Tibial artery (tissue), 1 donor: ENCODE measurements around a stretch of chr10.

DNA sequence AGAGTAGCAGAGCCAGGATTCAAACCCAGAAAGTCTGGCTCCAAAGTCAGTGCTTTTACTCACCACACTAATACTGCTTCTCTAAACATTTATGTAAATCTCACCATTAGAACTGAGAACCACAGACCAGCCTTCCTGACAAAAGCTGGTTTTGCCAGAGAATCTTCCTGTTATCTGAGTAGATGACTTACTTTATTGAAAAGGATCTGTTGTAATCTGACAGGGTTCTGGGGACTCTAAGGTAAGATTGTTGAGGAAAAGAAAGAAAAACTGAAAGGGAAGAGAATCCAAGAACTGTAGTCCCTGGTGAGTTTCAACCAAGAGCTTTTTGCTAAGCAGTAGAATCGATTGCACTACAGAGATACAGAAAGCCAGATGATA is 153.5 kb upstream of the KAT6B start:
- PRO-cap, result no peak

- PRO-cap, result no peak
Measured at GRCh38 chr10:74865729-74866295, 39.4 kb downstream of the KAT6B start.

- PRO-cap, result no peak
Measured at GRCh38 chr10:74900114-74900959, 73.9 kb downstream of the KAT6B start.

DNA sequence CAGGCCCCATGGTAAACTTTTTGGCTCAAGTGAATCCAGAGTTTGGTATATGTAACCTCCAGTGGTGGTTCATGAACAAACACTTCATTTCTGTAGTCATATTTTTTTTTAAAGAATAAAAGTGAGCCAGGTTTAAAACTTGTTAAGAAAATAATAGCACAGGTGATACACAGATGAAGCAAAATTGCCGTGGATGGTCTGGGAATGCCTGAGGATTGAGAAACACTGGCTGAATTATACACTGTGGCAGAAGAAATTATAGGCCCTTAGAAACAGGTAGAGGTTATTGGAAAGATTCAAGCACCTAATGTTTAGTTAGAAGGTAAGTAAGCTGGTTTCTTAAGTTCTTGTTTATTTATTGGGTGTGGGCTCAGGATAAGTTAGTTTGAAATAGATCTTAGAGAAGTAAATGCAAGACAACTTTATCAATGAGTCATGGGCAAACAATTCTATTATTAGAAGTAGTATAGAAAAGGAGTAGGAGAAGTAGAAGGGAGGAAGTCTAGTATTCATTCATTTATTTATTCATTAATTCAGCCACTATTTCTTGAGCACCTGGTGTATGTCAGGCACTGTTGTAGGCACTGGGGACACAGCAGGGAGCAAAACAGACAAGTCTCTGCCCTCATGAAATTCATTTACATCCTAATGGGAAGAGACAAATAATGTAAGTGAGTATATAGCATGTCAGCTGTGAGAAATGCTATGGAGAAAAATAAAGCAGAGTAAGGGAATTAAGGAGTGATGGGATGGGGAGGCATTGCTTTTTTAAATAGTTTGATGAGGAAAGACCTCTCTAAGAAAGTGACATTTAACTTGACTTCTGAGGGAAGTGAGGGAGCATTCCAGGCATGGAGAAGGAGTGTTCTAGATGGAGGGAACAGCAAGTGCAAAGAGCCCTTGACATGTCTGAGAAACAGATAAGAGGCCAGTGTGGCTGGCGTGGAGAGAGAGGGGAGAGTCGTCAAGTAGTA is 96.6 kb downstream of the KAT6B start:
- PRO-cap, result no peak

DNA sequence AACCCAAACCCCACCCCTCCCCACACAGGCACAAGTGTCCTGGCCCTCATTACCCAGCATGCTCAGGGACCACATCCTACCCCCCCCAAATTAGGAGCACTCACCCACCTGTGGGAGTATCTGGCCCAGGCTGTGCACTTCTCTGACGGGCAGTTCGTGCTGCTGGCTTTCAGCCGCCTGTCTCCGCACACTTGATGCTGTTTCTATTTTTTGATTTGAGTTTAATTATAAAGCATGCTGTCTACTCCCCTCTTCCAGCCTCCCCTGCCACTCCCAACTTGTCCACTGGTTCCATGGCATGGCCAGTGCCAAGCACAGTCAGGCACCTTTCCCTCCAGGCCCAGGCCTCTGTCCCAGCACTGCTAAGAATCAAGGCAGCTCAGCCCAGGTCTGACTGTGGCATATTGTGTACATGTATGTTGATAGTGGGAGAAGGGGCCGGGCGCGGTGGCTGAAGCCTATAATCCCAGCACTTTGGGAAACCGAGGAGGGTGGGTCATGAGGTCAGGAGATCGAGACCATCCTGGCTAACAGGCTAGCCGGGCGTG is 2.5 kb upstream of the DUSP13 start:
- PRO-cap, result no peak

DNA sequence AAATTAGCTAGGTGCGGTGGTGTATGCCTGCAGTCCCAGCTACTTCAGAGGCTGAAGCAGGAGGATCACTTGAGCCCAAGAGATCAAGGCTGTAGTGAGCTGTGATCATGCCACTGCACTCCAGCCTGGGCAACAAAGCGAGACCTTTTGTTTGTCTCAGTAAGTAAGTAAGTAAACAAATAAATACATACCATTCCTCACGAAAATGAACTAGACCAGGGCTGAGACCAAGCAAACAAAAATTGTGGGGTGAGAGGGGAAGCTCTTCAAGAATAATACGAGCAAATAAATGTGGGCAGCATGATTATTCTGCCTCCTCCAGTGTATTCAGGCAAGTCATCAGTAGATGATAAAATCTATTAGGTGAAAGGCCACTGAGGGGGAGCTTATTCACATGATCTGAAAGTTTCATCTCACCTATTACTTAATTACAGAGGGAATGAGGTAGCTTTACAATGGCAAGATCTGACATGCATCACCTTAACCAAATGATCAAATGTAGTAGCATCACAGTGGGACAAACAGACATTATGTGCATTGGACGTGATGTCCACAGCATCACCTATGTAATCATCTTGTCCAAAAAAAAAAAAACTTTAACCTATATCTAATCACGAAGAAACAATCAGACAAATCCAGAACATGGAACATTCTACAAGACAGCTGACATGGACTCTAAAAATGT is 44.7 kb downstream of the SAMD8 start:
- PRO-cap, result no peak

DNA sequence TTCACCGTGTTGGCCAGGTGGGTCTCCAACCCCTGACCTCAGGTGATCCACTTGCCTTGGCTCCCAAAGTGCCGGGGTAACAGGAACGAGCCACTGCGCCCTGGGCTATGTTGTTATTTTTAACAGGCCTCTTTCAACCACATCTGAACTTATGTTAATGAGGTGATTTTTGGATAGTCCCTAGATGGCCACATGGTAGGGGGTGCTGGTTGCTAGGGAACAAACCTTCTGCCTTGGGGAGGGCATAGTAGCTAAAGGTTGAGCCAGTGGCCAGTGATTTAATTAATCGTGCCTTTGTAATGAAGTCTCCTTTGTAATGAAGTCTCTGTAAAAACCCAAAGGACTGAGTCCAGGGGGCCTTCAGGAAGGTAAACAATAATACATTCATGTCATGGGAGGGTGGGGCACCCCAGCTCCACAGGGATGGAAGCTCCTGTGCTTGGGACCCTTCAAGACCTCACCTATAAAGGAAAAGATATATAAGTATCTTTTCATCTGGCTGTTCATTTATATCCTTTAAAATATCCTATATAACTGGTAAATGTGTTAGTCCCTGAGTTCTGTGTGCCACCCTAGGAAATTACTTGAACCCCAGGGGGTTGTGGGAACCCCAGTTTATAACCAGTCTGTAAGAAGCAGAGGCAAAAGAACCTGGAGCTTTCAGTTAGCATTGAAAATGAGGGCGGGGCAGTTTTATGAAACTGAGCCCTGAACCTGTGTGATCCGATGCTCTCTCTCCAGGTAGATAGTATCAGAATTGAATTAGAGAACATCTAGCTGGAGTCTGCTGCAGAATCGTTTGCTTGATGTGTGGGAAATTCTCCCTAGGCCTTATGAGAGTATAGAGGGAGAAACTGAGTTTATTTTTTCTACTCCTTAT is 8.9 kb downstream of the COMTD1 start:
- PRO-cap, result no peak

DNA sequence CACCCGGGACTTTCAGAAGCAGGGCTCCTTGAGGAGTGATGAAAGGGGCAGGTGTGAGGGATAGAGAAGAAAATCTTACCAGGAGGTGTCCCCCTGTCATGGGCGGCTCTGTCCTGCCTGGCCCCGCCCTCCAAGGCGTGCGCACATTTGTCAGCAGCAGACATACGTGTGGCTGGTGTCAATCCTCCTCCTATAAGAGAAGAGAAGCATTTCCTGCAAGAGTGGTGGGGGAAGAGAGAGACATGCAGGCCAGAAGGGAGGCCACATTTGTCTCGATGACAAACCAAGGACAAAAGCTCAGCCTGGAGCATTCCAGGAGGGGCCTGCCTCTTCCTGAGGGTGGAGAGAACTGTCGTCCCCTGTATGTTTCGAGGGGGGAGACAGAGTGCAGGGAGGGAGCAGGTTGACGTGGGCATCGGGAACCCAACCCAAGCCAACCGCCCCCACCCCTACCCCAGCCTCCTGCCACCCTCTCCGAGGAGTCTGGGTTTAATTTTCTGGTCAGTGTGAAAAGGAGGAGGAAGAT is 47.5 kb upstream of the COMTD1 start:
- PRO-cap, result no peak

GRCh38 chr10:75294461-75295259 is 58.9 kb upstream of the COMTD1 start:
- PRO-cap, result bidirectional peak, plus-strand start at chr10:75295091, minus-strand start at chr10:75295066

- PRO-cap, result no peak
Measured at GRCh38 chr10:75394991-75395857, 6.3 kb downstream of the ZNF503 start.

DNA sequence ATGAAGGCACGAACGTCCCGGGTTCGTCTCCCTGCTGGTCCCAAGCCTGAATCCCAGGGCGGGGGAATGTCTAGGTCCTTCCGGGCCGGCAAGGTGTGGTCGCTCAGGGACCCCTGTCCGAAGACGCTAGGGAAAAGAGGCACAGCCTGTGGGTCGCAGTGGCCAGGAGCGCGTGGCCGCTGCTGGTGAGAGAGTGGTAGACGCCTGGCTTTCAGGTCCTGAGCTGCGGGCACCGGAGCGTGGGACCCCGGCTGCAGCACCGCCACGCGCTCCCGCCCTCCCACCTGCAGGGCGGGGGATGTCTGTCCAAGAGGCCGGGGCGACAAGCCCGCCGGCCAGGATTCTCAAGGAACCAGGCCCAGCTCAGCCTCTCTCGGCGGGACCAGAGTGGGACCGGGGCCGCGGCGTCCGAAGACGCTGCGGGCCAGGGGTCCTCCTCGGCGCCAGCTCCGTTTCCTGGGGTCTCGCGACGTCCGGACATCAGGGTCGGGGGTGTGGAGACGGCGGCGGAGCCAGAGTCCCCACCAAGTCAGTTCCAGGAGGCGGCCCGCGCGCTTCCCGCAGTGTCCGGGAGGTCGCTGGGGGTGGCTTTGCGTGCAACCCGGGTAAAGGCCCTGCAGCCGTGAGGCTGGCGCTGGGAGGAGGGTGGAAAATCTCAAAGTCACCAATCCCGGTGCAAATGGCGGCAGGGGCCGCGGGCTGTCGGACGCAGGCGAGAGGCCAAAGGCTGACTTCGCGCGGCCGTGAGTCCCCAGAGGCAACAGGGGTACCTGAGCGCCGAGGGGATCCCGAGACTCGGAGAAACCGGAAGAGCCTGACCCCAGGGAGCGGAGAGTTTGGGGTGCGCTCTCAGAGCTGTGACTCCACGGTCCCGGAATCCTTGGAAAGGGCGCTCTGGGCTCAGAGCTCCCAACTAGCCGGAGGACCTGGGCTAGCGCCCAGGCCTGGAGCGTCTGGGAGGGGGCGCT is 5.4 kb downstream of the ZNF503 start:
- PRO-cap, result unidirectional peak, plus-strand start at position 678 of the sequence

GRCh38 chr10:75468697-75469742 is 37.6 kb downstream of the LRMDA start:
- PRO-cap, result unidirectional peak, minus-strand start at chr10:75469489

- PRO-cap, result no peak
Measured at GRCh38 chr10:75470571-75471308, 39.3 kb downstream of the LRMDA start.

DNA sequence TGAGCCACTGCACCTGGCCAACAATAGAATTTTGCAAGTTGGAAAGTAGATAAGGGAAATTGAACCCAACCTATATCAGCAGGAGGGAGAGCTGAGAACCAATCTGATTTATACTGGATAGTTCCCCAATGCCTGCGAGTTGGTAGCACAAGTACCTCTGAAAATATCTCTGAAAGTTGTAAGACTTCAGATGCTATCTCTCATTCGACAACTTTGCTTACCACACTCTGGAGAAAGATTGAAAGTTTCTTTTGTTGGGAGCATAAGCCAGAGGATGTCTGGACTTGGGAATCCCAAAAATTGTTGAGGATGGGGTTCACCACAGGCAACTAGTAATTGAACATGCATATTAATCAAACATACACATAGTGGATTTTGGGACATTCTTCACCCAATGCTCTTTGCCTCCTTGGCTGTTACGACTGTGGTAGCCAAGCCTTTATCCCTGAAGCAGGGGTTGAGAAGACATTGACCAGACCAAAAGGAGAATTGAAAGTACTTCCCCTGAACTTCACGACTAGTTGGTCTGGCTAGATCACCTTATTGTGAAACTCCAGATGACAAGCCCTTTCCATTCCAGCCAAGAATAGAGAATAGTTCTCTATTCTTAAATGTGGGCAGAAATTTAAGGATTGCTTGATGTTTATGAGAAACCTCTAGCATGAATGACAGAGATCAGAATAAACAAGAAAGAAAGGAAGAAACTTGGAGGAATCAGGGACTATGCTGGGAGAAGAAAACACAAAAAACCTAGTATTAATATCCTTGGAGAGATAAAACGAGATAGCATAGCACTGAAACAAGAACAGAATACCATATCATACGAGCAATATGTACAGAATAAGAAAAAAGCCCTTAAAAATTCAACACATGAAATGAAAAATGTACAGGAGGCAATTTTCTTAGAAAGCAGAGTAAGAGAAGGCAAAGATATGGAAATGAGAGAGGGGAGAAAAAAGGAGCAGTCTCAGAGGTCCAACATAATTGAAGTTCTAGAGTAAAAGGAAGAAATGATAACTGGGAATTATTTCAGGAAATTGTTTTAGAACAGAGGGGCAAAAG is 97.0 kb downstream of the LRMDA start:
- PRO-cap, result no peak

GRCh38 chr10:75590019-75590523 is 158.6 kb downstream of the LRMDA start:
- PRO-cap, result no peak

DNA sequence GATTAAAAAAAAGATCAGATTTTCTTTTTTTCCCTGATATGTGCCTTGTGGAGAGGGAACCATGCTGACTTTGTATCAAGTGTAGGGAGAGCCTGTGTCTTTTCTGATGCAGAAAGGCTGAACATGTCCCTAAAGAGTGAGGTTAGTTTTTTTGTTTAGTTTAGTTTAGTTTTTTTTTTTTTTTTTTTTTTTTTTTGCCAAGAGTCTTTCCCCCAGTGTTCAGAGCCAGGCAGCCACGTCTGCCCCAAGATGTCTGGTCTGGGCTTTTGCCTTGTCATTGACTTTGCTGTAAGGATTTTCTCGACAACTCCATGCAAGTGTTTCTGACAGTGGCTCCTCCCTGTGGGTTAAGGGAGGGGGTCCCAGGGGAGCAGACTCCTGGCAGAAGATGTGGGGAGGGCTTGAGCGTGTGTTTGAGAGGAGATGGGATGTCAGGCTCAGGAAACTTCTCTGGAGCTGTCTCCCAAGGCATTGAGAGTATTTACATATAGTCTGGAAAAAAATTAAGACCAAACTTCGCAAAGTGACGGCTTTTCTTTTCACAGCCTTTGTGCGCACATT is 201.3 kb downstream of the LRMDA start:
- PRO-cap, result no peak

GRCh38 chr10:75654571-75654983 is 223.2 kb downstream of the LRMDA start:
- PRO-cap, result no peak

DNA sequence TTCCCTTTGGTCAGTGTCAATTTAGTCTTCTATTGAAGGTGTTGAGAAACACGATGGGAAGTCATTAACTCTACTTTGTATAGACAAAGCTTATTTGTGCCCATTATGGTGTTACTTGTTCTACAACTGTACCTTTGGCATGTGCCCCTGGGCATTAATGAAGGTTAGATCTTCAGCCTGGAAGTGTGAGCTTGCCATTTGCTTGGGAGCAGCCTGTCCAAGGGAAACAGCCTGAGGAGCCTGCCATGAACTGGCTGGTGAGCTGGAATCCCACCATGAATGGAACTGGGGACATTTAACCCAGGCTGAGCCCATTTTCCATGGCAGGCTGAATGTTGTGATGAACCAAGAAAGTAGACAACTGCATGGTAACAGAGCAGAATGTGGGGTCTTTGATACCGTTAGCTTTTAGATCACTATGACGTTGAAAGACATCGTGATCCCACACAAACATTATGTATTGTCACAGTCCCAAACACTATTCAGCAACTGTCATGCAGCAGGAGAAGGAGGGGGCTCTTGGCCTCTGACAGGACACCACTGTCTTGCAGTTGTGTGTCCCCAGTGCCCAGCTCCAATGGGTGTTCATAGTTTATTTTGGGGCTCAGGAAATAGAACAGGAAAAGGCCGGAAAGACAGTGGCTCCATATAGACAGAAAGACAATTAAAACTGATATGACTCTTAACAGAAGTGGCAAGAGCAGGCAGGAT is 291.7 kb downstream of the LRMDA start:
- PRO-cap, result no peak

DNA sequence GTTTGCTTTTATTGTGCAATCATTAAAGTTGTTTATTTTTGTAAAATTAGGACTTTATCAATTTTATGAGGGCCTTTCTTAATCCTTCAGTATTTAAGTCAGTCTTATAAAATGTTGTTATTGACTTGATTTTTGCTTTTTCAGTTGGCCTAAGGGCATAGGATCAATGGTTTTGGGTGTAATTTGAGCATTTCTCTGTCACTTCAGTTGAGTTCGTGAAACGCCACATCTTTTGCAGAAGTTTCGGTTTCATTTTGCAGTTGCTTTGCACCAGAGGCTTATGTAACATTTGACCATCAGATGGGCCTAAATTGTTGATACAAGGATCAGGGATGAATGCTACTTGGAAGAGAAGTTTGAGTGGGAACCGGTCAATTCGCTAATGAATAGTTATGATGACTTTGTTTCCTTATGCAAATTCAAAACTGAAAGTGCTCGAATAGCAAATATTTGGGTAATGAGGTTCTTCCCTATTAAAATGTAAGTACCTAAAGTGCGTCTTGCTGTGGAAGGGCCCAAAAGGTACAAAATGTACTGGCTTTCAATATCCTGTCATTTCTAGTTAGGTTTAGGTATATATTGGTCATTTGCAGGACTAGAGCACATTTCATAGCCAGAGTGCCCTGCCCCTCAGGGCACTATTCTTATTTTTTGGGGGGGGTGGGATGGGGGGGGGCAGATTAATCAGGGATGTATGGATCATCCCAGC is 340.9 kb downstream of the LRMDA start:
- PRO-cap, result no peak

DNA sequence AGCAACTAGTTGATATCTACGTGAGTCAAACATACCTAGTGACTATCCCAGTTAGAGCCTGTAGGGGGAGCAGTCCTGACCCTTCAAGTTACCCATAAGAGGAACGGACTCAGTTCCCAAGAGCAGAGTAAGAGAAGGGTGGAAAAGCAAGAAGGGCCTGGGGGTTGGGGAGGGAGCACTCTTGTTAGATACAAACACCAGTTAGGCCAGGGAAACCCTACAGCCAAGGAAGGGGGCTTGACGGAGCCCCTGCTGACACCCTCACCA is 600.2 kb downstream of the KCNMA1 start:
- PRO-cap, result no peak